OCI-LY7 (cell line): ENCODE measurements around a stretch of chr20.

- PRO-cap: no peak
- RAMPAGE, long total RNA: no peak
Observed at GRCh38 chr20:56631311-56631907, 2.3 kb downstream of the TFAP2C start.

DNA sequence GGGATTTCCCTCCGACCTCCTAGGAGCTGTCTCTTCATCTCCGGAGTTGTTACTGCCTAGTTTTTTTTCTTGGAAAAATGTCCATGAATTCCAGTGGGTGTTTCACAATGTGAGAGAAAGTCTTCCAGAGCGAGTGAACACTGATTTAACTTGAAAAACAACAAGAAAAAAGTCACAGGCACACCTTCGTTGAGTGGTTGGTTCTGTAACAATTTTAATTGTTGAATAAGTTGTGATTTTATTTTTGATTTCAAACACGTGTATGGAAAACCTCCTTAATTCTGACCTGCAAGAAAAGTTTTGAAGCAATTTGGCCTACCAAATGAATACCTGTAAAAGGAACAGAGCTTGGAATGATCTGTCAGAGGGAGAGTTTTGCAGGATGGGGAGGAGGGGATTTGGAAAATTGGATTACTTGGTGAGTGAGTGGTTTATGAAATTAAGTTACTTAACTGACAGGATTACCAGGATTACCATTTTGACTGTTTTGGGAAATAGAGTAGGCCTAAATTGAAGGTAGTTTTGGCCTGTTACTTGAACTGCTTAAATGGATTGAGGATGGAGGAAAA is 3.0 kb downstream of the TFAP2C start:
- PRO-cap: no peak
- RAMPAGE, long total RNA: no peak

- PRO-cap: no peak
- RAMPAGE, long total RNA: no peak
Observed at GRCh38 chr20:56796873-56797585, 167.9 kb downstream of the TFAP2C start.

- PRO-cap: no peak
- RAMPAGE, long total RNA: no peak
Observed at GRCh38 chr20:56809420-56810607, 180.7 kb downstream of the TFAP2C start.

DNA sequence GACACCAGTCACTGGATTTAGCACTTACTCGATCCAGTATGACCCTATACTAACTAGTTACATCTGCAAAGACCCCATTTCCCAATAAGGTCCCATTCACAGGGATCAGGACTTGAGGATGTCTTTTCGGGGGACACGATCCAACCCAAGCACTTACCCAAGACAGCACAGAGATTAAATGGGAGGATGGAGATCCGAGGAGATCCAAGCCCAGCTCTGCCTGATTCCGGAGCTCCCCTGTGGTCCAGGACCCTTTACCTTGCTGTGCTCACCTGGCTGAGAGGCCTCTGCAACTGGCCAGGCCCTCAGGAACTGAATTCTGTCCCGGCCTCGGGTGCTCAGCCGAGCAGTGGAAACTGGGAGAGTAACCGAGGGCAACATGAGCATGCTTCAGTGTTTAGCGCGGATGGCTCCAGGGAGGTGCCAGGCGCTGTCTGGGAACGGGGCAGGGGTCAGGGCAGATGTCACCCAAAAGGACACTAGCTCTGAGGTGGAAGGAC is 192.4 kb downstream of the BMP7 start:
- PRO-cap: no peak
- RAMPAGE, long total RNA: no peak

- PRO-cap: no peak
- RAMPAGE, long total RNA: no peak
Observed at GRCh38 chr20:57148133-57148885, 118.1 kb downstream of the BMP7 start.

GRCh38 chr20:57156949-57157433 is 109.5 kb downstream of the BMP7 start:
- PRO-cap: no peak
- RAMPAGE, long total RNA: no peak

DNA sequence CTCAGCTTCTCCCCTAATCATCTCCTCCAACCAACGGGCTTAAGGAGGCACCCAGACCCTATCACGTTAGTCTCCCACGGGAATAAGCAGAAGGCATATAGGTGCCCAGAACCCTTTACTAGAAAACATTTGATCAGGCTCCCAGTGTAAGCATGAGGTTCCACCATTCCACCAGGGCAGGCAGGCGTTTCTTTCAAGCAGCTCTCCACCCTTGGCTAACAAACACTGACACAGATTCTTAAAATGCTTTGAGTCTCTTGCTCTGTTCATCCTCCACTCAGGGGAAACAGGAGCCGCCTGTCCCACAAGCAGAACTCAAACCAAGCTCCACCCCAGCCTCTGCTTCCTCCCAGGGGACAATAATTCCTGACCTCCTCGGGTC is 19.0 kb downstream of the BMP7 start:
- PRO-cap: no peak
- RAMPAGE, long total RNA: no peak

GRCh38 chr20:57391599-57391782 is 295 bp downstream of the RBM38 start:
- PRO-cap: no peak
- RAMPAGE, long total RNA: no peak

GRCh38 chr20:57412690-57413185 is 21.5 kb downstream of the RBM38 start:
- PRO-cap: no peak
- RAMPAGE, long total RNA: no peak

- PRO-cap: no peak
- RAMPAGE, long total RNA: no peak
Observed at GRCh38 chr20:57579787-57580451, 19.0 kb downstream of the PCK1 start.

- PRO-cap: no peak
- RAMPAGE, long total RNA: no peak
Observed at GRCh38 chr20:57586082-57586778, 25.3 kb downstream of the PCK1 start.

DNA sequence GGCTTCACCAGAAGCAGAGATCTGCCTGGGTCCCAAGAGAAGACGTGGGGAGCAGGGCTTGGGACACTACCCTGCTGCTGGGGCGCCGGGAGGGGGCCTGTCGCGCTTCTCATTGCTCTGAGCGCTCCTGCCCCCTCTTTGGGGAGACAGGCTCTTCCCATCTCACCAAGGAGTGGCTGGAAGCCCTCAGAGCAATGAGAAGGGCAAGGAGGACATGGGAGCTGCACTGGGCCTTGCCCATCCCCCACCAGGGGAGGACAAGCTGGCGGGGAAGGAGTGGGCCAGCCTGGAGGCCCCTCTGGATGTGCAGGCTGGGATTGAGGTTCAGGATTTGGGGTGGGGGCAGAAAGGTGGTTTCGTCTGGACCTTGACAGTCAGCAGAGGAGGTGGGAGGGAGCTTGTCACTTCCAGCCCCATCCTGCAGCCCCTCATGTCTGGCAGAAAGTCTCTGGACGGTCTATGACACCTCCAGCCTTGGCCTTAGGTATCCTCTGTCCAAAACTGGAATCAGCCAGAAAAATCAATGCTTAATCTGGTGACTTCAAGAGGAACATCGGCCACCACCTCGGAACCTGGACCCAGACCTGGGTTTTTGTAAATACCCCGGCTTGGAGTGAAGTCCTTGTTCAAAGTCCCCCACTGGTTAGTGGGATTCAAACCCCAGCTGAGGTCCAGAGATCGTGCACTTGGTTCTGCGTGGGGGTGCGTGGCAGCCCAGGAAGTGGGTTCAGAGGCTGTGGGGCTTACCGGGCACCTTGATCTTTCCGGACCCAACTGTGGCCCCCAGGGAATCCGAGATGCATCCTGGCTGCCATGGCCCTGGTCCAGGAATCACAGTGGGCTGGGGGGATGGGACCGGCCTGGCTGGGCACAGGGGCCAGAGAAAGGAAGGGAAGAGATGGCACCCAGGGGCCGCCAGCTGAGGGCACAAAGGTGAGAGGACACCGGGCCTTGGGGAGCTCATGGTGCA is 28.1 kb downstream of the ZBP1 start:
- PRO-cap: no peak
- RAMPAGE, long total RNA: no peak

DNA sequence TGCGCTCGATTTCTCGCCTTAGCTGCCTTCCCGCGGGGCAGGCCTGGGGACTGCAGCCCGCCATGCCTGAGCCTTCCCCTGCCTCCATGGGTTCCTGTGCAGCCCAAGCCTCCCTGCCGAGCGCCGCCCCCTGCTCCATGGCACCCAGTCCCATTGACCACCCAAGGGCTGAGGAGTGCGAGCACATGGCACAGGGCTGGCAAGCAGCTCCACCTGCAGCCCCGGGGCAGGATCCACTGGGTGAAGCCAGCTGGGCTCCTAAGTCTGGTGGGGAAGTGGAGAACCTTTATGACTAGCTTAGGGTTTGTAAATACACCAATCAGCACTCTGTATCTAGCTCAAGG is 8.7 kb upstream of the ZBP1 start:
- PRO-cap: no peak
- RAMPAGE, long total RNA: no peak

- PRO-cap: no peak
- RAMPAGE, long total RNA: no peak
Observed at GRCh38 chr20:57650468-57650844, 30.2 kb upstream of the ZBP1 start.

GRCh38 chr20:57687097-57687624 is 22.7 kb downstream of the PMEPA1 start:
- PRO-cap: no peak
- RAMPAGE, long total RNA: no peak

DNA sequence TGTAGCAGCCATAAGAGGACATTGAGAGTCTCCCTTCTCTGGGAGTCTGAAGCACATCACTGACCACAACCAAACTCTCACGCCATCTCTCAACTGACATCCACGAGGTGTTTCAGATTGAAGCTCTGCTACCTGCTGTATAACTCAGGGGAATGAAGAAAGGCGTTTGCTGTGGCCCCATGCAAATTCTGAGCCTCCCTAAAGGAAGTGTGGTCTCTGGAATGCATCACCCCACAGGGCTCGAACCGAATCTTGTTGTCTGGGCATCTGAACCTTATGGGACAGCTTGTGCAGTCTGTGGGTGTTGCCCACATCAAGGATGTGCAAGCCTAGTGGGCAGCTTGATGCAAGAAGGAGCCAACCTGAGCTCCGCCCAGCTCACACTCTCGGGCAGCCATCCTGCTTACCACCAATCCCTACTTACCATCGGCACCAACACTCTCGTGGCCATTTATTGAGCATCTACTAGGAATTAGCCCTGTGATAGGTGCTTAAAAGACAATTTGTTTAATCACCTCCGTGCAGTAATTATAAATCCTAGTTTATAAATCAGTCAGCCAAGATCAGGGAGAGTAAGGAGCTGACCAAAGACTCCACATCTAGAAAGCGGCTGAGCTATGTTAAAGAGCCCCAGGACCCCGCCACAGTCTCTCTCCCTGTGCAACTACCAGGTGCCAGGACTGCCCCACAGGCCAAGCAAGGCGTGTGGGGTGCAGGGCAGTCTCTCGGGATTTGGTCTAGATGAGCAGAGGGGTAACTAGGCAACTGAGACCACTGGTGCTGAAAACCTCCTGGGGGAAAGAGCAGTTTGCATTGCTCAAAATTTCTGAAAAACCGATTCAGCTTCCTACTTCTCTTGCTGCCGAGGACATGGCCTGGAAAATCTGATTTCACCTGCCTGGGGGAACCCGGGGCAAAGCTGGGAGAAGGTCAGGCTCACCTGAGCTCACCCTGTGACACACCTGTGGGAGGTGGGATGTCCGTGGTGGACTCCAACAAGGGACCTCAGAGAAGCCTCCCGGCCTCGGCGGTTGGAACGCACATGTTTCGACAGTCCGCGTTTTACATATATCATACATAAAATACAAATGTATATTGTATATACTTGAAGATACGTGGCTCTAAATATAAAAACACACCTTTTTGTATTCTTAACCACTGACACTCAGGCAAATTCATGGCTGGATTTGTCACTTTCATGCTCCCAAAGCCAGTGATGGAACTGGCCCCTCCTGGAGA is 10.5 kb downstream of the PMEPA1 start:
- PRO-cap: no peak
- RAMPAGE, long total RNA: no peak

DNA sequence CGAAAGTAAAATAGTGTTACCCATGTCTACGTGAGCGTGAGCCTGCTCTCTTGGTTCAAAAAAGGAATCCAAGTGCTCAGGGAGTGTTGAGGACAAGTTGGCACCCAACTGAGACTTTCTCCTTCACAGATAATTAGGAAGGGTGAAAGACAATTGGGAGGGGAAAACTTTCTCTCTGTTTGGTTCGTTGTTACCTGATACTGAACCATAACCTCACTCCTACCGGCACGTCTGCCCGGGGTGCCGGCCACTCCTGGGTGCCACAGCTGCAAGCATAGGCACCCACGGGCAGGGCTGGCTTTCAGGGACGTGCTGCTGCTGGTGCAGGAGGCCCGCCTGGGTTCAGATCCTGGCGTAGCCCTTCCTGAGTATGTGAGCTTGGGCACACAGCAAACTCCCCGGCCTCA is 38.1 kb upstream of the PMEPA1 start:
- PRO-cap: no peak
- RAMPAGE, long total RNA: no peak

- PRO-cap: no peak
- RAMPAGE, long total RNA: no peak
Observed at GRCh38 chr20:57991157-57991400, 159.6 kb upstream of the C20orf85 start.

- PRO-cap: no peak
- RAMPAGE, long total RNA: no peak
Observed at GRCh38 chr20:58146103-58146780, 4.5 kb upstream of the C20orf85 start.